Karpas-422 (cell line): ENCODE data around the gene ECI2.

- PRO-cap = no peak
- RAMPAGE, long total RNA = no peak
Observed at GRCh38 chr6:3370295-3371405, 86.2 kb downstream of the SLC22A23 start.

GRCh38 chr6:3399290-3399855, 57.5 kb downstream of the SLC22A23 start:
- PRO-cap = no peak
- RAMPAGE, long total RNA = no peak

GRCh38 chr6:3454043-3454650, 2.7 kb downstream of the SLC22A23 start:
- PRO-cap = no peak
- RAMPAGE, long total RNA = no peak

GRCh38 chr6:3454651-3454957, 2.2 kb downstream of the SLC22A23 start:
- PRO-cap = no peak
- RAMPAGE, long total RNA = no peak

- PRO-cap = no peak
- RAMPAGE, long total RNA = no peak
Observed at GRCh38 chr6:3454958-3455456, 1.8 kb downstream of the SLC22A23 start.

GRCh38 chr6:3740448-3741275, 10.9 kb downstream of the PXDC1 start:
- PRO-cap = no peak
- RAMPAGE, long total RNA = no peak

GRCh38 chr6:3848417-3848764, 782 bp upstream of the FAM50B start:
- PRO-cap = no peak
- RAMPAGE, long total RNA = no peak

DNA sequence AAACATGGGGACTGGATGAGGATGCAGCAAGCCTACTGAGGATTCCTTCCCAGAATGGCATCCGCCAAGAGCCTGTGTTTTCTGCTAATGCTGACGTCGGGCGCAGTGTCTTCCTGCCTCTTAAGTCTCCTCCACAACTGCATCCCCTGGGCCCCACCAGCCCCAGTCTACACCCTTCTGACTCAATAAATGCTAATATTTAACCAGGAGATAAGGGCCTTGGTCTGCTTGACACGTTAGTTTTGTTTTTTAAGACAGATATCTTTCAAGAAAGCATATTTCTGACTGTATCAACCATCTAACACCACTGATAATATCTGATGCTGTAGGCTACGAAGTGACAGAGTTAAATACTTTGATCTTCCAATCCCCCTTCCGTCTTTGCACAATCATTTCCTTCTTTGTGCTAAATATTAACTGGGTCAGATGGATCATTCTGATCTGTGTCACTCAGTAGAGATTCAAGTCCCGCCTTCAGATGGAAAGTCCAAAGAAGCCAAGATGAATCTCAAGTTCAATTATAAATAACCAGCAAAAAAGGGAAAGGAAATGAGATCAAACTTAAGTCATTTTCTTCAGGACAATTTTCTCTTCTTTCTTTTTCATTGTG, 20.8 kb downstream of the FAM50B start:
- PRO-cap = no peak
- RAMPAGE, long total RNA = no peak

DNA sequence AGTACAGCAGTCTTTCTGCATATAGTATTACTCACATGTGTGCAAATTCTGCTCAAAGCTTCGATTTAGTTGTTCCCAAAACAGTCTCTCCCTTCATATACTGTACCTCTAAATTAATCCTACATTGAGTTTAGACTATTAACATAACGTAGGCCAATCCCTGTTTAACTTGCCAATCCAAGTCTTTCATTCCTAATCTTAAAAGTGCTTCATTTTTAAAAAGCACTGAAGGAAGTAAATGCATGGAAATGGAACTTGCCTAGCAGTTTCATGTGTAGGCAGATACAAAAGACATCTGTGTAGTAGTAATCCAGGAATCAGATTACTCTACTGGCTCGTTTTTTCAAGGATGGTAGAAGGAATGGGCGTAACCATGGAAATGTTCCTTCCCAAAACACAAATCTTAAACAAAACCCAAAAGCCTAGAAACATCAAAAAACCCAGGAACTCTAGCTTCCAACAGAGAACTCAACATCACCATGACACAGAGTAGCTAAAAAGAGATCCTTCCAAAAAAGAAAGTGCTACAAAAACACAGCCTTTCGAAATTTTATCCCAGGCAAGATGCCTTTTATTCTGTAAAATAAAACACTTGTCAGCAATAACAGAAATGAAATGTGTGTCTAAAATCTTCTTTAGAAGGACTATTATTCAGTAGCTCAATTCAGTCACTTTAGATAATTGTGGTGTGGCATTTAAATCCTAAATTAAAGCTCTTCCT, 24.0 kb upstream of the PRPF4B start:
- PRO-cap = no peak
- RAMPAGE, long total RNA = no peak

DNA sequence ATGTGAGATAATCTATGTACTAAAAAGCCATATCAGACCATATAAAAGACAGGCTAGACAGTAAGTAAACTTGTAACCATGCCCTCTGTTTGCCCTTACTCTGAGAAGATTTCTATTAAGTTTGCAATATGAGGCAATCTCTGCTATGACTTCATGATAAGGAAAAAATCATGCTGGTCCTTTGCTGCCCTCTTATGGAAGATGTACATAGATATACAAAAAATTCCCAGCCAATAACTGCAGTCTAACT, 12.8 kb upstream of the PRPF4B start:
- PRO-cap = no peak
- RAMPAGE, long total RNA = no peak

- PRO-cap = unidirectional peak, minus-strand start at chr6:4135549
- RAMPAGE, long total RNA = no peak
Observed at GRCh38 chr6:4134569-4135732, at the start of gene ECI2. Gene ECI2, minus strand, starts transcription at chr6:4135575.

- PRO-cap = no peak
- RAMPAGE, long total RNA = no peak
Observed at GRCh38 chr6:4253845-4254511, 118.6 kb upstream of the ECI2 start.

GRCh38 chr6:4777028-4777740, 980 bp downstream of the CDYL start:
- PRO-cap = no peak
- RAMPAGE, long total RNA = no peak

- PRO-cap = no peak
- RAMPAGE, long total RNA = no peak
Observed at GRCh38 chr6:5026191-5026913, 22.5 kb upstream of the RPP40 start.

GRCh38 chr6:5174087-5174686, 86.6 kb downstream of the LYRM4 start:
- PRO-cap = no peak
- RAMPAGE, long total RNA = no peak

DNA sequence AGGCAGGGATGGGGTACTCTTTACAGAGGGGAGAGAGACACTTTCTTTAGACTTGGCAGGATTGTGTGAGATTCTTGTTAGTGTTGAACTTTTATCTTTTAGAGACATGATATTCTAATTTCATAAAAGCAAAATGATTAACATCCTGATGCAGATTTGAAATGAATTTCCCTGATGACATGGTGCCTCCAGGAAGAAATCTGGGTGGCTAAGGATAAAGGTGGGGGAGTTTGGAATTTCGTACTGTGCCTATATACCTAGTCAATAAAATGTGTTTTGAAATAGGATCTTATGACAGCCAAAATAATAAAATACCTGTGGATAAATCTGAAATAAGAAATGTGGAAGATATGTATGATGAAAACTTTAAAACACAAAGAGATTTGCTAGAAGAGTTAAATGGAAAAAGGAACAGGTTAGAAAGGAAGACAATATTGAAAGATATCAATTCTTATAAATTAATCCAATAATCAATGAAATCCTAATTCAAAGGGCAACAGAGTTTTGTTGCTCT, 48.1 kb downstream of the FARS2 start:
- PRO-cap = no peak
- RAMPAGE, long total RNA = no peak

GRCh38 chr6:5616665-5617201, 355.4 kb downstream of the FARS2 start:
- PRO-cap = no peak
- RAMPAGE, long total RNA = no peak

GRCh38 chr6:5762331-5763150, 244.2 kb downstream of the NRN1 start:
- PRO-cap = no peak
- RAMPAGE, long total RNA = no peak

DNA sequence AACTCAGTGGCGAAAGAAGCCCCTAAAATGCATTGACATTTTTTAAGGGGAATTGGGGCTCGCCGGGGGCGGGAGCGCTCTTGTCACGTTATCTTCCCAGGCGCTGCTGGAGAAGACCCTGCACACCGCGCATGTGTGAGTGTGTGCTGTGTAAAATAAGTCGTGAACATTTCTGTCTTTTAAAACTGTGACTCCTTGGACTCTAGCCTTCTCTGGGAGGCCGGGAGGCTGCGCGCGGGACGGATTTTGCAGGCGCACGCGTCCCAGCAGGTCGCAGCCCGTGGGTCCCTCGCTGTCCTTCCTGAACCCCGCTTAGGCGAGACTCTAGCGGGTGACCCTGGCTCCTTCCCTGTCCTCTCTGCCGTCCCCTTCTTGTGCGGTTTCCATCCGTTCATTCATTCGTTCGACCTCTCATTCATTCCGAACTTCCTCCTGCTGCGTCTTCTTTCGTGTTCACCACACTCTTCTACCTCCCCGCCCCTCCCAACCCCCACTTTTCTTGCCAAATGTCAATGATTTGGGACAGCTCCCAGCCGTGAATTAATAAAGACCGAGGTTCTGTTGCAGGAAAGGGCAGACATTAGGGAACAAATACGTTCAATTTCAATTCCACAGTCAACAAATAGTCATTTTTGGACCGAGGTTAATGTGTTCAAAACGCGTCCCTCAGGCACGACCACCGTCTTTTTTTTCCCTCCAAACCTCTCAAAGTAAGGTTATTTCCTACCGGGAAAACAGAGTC, 2.1 kb downstream of the NRN1 start:
- PRO-cap = no peak
- RAMPAGE, long total RNA = no peak

GRCh38 chr6:6404910-6405451, 84.5 kb upstream of the F13A1 start:
- PRO-cap = no peak
- RAMPAGE, long total RNA = no peak